ENCODE results near the genes LRRC52, ALDH9A1 and POU2F1.

- RRBS = no CpG with 5 or more reads among the region's 4 CpGs
These were observed 2.7 kb downstream of the RGS4 start for GRCh38 chr1:163071963-163072247.

DNA sequence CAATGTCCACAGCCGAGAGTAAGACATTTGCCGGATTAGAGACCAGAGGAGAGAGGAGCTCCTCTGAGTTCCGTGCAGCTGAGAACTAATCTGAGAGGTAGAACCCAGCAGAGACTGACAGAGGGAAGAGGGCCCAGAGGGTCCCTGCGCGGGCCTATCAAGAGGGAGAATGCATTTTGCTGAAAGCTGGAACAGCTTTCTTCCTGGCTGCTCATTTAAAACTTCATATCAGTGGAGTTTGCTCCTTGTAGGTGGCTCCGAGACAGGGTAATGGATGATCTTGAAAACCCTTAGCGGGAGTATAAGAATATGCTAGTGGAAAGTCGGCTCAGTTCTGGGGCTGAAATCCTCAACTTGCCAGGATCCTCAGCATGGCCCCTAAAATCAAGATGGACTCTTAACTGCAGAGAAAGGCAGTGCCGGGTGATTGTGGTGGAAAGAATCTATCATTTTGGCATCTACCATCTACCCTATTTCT, 27.5 kb downstream of the RGS5 start:
- RRBS = no CpG with 5 or more reads among the region's 9 CpGs

DNA sequence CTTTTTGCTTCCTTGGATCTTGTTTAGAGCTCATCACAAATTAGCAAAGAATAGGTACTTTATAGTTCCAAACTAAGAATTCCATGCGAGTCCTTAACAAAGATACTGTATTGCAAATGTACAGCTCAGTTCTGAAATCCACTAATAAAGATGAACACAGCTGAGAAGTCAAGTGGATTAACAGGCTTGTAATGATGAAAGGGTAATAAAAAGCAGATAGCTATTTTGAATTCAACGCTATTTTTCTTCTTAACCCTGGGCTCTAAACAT, 6.3 kb upstream of the NUF2 start:
- RRBS = no CpG with 5 or more reads among the region's 2 CpGs

- RRBS = no CpG with 5 or more reads among the region's 4 CpGs
These were observed 6.4 kb downstream of the PBX1 start for GRCh38 chr1:164565195-164565920.

DNA sequence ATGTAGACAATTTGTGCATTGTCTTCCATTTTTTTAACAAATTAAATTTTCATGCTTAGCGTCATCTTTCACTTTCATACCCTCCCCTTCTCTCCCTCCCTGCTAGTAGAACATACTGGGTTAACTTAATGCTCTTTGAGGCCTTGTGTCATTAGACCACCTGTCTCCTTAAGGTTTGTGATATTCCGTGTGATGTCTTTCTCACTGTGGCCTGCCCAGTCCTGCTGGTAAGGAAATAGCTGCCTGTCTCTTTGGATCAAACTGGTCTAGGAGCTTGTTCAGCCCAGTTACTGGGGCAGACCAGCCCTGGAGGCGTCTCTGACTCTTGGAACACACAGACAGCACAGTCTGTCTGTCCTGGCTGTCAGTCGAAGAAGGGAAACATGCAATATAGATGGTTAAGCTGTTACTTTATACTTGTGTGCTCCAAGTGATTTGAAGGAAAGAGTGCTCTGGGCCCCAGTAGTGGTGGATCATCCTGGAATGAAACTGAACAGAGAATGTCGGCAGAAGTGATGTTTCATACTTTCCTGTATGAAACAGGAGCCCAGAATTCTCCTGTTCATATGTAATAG, 20.4 kb downstream of the PBX1 start:
- RRBS = no CpG with 5 or more reads among the region's 5 CpGs

- RRBS = no CpG with 5 or more reads among the region's 11 CpGs
These were observed 189.4 kb downstream of the PBX1 start for GRCh38 chr1:164748048-164749189.

DNA sequence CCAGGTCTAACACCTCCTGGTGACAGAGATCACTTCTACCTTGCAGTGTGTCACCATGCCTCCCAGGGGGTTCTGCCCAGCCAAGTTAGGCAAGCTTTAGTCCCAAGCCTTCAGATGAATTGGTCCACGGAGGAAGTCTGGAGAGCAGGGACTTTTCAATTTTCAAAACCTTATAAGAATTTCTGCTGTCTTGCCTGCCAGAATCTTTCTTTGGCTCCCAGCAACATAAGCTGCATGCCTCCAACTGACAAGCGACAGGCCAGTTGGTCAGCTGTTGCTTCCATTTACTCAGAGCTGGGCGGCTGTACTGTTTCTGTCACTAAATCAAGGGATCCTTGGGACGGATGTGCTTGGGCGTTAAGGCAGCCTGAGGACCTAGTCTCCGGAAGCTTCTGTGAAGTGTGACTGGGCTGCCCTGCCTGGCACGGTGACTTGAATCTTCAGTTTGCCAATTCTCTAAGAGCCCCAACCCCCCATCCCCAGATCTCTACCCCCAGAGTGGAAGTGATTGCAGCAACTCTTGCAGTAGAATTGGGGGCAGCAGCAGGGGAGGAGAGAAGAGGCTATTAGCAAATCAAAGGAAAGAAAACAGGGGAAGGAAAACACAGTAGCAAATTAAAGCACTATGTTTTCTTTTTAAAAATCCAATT, 1.1 kb downstream of the RXRG start:
- RRBS = no CpG with 5 or more reads among the region's 7 CpGs

- RRBS = 64% methylated on average over 2 of the region's 14 CpGs
These were observed at the start of gene LRRC52 for GRCh38 chr1:165543713-165544536. TSS of gene LRRC52 (plus strand) at chr1:165544000.

DNA sequence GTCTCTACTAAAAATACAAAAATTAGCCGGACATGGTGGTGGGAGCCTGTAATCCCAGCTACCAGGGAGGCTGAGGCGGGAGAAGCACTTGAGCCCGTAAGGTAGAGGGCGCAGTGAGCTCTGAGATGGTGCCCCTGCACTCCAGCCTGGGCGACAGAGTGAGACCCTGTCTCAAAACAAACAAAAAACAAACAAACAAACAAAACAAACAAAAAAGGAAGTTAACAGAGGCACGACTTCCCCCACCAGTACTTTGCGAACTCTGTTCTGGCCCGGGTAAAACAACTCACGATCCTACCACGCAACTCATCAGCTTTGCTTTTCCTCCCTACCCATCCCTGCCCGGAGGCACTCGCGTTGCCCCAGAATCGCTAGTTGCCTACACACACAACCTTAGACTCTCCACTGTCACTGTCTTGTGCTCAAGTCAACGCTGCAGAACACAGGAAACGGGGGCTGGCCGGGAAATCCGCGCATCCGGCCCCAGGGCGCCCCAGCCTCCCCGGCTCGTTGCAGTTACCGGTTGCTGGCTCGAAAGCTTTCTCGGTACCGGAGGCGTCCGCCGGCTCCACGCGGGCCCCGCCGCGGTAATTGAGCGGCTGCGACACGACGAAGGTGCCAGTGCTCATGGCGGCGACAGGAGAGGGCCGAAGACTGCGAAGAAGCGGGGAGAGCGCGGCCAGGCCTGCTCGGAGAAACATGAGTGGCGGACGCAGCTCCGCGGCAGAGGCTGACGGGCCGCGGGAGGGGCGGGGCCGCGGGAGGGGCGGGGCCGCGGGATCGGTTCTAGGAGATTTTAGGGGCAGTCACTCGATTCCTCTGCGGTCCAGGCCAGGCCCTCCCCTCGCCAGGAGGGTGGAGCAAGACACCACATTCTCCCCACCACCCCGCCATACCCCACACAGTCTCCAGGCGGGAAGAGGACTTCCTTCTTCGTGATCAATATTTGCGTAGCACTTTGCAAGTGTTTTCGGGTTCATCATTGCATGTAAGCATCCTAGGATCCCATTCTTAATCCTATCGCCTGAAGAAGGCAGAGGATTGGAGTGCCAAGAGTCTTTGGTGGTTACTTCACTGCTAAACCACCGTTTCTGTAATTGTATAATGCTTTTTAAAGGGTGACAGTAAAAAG, at the start of gene ALDH9A1:
ALDH9A1 (minus strand) TSS at position 705 of the 1,132 bp plus-strand sequence.
- RRBS = 3% methylated on average over 4 of the region's 71 CpGs

DNA sequence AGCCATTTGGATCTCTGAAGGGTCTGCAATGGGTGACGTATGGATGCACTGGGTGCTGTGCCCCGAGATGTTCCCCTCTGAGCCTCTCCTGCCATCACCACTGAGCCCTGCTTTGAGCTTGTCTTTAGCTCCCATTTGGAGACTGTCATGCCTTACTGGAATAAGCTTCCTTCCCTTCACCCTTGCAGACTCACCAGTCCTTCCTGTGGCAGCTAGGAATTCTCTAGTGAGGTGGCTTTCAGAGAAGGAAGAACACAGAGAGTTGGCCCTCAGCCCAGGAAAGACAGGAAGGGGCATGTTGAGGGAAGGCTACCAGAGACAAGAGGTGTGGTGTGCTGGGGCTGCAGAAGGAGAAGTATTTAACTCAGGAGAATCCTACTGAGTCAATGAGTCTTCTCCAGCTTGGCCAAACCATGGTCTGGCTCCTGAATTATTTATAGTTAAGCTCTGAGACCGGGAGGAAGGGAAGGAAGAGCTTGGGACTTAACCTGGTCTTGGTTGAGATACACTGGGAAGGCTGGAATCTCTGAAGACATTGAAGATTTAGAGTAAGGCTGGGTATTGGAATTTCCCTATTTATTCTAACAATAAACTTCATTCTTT, 76.3 kb downstream of the UCK2 start:
- RRBS = no CpG with 5 or more reads among the region's 3 CpGs

GRCh38 chr1:166836649-166837109, 2.6 kb upstream of the POGK start:
- RRBS = no CpG with 5 or more reads among the region's 4 CpGs

DNA sequence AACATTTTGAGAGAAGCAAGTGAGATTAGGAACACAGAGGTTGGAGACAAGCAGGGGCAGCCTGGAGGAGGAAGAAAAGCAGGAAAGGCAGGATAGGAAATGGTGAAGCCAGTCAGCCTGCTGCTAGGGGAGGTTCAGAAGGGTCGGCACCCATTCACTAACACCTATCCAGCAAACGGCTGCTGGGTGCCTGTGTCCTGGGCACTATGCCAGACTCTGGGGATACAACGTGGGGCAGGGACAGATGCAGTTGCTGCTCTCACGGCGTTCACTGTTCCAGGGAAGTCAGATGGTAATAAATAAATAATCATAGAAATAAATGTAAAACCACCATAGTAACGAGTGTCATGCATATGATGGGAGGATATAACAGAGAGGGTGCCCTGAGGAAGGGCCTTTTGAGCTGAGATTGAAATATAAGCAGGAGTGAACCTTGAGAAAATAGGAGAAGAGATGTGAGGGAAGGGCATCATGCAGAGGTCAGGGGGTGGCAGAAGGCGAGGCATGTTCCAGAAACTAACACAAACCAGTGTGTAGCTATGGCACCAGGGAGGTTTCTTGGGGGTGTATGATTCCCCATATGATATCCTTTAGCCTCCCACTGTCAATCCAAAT, 6.8 kb downstream of the GPA33 start:
- RRBS = no CpG with 5 or more reads among the region's 7 CpGs

DNA sequence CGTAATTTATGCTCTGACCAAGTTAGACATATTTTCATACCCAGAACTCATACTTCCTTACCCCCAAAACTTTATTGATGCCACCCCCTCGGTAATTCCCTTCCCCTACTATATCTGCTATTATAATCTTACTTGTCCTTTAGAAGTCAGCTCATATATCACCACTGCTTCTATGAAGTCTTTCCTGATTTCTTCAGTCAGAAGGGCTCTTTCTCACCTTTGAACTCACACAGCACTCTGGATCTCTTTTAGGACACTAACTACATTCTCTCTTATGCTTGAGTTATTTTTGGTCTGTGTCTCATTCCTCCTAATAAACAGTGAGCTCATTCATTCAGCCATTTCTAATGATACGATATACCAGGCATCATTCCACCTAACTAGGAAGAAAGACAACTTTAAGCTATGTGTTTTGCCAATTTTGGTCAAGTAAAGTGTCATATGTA, 1.3 kb upstream of the STYXL2 start:
- RRBS = no CpG with 5 or more reads among the region's 3 CpGs

- RRBS = 2% methylated on average over 68 of the region's 119 CpGs
These were observed at the start of gene POU2F1 for GRCh38 chr1:167220715-167221838. TSS of gene POU2F1 (plus strand) at chr1:167220886.

- RRBS = no CpG with 5 or more reads among the region's 3 CpGs
These were observed 35.2 kb downstream of the POU2F1 start for GRCh38 chr1:167255833-167256343.

DNA sequence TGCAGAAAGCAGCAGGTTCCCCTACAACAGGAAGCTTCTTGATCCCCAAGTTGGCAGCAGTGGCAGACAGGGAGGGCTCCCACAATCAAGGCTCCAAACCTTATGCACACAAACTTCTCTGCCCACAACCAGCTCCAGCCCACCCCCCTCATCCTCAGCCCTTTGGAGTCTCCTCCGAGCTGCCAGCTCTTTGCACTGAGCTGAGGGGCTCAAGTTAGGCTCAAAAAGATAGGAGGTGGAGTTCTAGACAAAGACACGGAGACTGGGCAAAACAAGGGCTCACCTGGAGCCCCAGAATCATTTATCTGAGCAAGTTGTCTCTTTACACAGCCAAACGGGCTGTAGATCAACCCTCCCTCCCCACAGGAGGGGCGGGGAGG, 84.2 kb downstream of the CD247 start:
- RRBS = no CpG with 5 or more reads among the region's 4 CpGs

DNA sequence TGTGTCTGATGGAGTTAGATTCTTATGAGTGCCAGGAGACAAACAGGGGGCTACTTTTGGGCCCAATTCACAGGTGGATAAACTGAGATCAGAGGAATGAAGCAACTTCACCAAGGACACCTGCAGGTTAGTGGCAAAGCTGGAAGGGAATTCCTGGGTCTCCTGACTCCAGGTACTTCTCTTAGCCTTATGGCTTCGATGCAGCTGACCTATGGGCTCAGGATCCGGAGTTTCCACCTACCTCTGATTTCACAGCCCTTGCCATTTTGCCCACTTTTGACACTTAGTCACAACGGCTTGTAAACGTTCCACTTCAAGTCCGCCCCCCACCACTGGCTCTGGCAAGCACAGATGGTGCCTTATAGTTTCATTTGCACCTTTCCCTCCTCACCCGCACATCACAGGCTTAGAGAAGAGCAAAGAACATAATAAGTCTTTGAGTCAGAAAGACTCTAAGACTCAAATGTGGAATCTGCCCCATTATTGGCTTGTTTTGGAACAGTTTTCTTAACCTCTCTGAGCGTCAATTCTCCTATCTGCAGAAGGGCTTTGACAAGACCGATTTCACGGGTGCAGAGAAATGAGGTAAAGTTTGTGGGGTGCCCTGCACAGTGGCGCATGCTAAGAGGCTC, 72.3 kb downstream of the CD247 start:
- RRBS = no CpG with 5 or more reads among the region's 10 CpGs

GRCh38 chr1:167488945-167489295, 29.4 kb downstream of the CD247 start:
- RRBS = no CpG with 5 or more reads among the region's 8 CpGs

GRCh38 chr1:167601250-167601787, 28.7 kb upstream of the RCSD1 start:
- RRBS = no CpG with 5 or more reads among the region's 4 CpGs